Gastroesophageal sphincter (tissue), 4 donors: ENCODE measurements around a stretch of chr7.

DNA sequence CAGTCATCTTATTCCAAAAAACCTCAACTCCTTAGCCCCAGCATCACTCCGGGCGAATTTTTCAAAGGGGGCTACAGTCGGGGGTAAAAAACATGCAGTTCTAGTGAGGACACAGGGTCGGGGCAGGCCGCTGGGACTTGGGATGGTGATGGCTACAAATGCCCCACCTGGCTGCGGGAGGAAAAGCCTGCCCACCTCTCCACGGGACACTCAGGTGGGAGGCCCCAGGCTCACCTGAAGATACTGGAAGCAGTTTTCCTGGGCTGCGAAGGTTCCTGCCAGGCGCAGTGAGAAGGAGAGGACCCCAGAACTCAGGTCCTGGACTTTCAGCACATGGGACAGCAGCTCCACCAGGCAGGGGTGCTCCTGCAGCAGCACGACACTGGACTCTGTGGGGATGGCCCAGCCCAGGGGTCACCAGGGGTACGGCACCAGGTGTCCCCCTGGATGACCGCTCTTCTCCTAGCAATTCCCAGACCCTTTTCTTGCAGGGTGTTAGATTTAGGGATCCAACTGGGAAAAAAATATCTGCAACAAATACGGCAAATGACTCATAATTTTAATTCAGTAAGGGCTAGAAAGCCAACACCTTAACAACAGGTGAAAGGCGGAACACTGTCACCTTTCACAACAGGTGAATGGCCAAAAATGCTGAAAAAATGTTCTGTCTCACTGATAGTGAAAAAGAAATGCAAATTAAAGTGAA, 8.1 kb downstream of the BRAT1 start:
- PRO-cap = no peak
- RAMPAGE, long total RNA, 4 experiments = no peak in any of the 4 experiments

DNA sequence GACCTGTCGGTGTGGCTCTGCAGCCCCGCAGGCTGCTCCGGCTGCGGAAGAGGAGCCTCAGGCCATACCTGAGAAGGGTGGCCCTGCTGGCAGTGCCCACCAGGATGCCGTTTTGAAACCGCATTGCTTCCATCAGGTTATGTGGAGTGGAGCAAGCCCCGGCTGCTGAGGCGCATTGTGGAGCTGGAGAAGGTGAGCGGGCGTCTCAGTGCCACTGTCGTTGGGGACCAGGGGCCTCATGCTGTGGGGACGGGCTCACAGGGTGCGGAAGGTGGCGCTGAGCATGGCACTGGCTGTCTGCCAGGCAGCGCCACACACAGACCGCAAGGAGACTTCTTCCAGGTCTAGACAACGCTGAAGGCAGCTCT, 28.9 kb downstream of the IQCE start:
- PRO-cap = no peak
- RAMPAGE, long total RNA, 4 experiments = no peak in any of the 4 experiments

DNA sequence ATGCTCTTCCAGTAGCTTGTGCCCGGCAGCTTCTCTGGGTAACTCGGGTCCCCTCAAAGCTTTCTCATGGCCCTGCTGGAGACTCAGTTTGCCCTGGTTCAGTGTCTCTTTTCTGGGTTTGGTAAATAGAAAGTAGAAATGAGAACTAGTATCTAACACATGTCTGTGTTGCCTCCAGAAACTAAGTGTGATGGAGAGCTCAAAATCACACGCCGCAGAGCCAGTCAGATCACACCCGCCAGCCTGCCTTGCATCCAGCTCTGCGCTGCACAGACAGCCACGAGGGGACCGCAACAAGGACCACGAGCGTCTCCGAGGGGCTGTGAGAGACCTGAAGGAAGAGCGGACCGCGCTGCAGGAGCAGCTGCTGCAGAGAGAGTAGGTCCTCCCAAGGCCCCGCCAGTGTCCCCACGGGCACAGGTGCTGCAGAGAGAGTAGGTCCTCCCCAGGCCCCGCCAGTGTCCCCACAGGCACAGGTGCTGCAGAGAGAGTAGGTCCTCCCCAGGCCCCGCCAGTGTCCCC, 31.0 kb downstream of the IQCE start:
- PRO-cap = no peak
- RAMPAGE, long total RNA, 4 experiments = no peak in any of the 4 experiments

- PRO-cap = no peak
- RAMPAGE, long total RNA, 4 experiments = no peak in any of the 4 experiments
These were observed 21.5 kb upstream of the TTYH3 start for GRCh38 chr7:2610128-2610855.

DNA sequence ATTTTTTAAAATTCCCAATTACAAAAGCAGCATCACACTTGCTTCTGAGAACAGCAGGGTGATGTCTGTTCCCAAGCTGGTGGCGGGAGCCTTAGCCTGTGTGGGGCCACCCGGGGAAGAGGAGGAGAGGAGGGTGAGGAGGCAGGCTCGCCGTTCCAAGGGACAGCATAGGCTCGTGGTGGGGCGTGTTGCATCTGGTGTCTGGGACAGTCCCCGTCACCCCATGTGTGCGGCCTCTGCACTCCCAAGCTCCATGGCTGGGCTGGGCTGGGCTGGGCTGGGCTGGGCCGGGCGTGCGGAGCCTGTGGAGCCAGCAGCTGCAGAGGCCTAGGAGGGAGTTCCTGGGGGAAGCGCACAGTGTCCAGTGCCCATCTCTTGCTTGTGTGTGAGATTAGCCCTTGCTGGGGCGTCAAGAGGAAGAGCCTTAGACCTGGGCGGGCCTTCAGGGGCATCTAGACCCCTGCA, 20.9 kb upstream of the TTYH3 start:
- PRO-cap = no peak
- RAMPAGE, long total RNA, 4 experiments = no peak in any of the 4 experiments

DNA sequence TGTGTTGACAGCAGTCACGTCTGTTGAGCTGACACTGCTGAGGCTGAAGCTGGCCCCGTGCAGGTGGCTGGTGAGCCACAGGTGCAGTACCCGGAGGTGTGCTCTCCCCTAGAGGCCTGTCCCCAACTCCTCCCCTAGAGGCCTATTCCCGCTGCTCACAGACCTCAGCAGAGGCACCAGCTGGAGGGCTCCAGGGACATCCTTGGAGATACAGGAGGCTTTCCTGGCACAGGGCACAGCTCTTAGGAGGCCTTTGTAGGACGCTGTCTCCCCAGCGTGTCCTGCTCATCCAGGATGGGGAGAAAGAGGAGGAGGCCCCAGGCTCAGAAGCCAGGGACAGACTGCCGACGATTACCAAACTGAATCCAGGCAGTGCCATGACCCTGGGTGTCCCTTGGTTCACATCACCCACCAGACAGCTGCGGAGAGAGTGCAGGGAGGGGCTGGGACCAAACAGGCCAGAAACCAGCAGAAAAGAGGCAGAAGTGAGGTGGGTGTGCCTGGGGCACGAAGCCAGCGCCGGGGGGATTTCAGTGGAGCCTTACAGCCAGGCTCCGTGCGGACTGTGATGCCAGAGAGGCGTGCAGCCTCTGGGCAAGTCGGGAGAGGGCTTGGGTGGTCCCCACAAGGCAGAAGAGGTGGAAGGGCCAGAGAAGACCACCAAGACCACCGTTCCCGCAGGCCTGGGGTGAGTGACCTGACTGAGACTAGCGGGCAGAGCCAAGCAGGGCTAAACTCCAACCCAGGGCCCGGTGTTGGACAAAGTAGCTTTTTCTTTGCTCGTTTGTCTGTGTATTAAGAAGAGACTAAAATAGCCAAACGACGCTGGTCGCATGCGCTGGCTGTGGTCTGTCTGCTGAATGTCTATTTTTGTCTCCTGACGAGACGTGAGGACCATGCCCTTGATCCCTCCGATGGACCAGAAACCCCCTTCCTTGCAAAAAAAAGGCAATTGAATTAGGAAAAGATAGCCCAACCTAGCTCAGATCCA, 18.3 kb upstream of the TTYH3 start:
- PRO-cap = no peak
- RAMPAGE, long total RNA, 4 experiments = no peak in any of the 4 experiments

GRCh38 chr7:2622931-2623592, 8.7 kb upstream of the TTYH3 start:
- PRO-cap = no peak
- RAMPAGE, long total RNA, 4 experiments = no peak in any of the 4 experiments

DNA sequence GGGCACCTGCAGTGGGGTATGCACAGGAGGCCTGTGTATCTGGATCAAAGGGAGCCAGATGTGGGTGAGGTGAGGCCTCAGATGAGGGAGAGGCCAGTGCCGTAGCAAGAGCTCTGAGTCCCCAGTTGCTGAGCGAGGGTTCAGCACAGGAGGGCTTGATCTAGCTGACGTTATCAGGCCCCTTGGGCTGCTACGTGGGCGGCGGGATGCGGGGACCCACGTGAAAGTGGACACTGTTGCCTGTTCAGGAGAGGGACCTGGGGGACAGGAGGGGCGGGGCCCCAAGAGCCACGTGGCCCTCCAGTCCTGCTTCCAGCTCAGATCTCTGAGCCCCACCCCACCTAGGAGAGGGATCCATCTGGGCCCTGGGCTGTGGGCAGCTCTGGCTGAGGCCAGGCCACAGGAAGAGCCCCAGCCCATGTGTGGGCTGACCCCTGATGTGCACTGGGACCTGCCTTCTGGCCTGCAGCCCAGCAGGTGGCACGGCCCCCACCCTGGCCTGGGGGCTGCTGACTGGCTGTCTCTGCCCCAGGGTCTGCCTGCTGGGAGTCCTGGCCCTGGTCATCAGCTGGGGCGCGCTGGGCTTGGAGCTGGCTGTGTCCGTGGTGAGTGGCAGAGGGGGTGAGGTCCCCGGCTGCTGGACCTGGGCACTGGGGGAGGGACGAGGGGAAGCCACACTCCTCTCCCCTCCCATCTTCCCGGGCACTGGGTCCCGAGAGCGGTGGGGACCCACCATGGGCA, 17.4 kb downstream of the TTYH3 start:
- PRO-cap = no peak
- RAMPAGE, long total RNA, 4 experiments = start-site peak on the plus strand in 1 of 4 experiments, centred at position 466 of the sequence, 9 reads per replicate

DNA sequence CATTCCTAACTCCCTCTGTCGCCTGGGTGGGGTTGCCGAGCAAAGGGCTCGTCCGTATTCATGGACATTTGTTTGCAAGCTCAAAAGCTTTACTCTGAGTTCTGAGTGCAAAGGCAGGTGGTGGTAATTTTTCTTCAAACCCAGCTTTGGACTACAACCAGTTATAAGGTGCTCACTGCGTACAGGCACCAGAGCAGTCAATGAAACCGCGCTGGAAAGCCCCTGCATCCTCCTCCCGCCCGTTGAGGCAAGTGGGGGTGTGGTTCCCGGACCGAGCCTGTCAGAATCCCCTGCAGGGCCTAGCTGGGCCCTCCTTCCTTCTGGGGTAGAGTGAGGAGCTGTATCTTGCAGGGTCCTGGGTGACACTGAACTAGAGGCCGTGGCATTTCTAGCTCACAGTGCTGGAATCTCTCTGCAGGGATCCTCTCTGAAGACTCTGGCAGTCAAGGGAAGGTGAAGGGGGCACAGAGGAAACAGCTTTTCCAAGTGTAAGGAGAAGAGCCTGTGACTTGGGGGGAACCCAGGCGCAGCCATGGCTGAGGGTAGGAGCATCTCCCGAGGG, 22.3 kb downstream of the AMZ1 start:
- PRO-cap = no peak
- RAMPAGE, long total RNA, 4 experiments = no peak in any of the 4 experiments

GRCh38 chr7:2805239-2805758, 38.8 kb downstream of the GNA12 start:
- PRO-cap = no peak
- RAMPAGE, long total RNA, 4 experiments = no peak in any of the 4 experiments

GRCh38 chr7:2824284-2825524, 19.4 kb downstream of the GNA12 start:
- PRO-cap = no peak
- RAMPAGE, long total RNA, 4 experiments = no peak in any of the 4 experiments

DNA sequence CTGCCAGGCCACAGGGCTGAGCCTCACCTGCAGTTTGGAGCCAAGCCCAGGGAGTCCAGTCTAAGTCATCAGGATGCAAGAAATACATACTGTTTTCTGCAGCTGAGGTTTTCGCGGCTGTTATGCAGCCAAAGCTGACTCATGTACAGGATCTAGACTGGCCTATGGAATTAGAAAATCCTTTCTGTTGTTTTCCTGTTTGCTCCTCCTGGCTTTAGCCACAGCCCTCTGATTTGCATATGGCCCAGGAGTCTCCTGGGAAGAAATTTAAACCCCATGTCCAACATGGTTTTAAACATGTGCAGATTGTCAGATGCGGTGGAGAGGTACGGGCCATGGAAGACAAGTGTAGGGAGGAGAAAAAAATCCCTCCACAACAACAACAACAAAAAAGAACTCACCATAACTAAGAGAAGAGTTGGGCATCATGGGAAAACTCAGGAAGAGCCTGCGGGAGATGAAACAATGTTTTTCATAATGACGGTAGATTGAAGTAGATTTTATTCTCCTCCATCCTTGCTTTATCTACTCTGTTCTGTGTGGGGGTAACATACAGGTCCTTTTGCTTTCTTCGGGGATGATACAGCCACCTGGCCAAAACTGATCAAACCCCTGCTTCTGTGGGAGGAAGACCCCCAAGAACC, 29.7 kb upstream of the GNA12 start:
- PRO-cap = no peak
- RAMPAGE, long total RNA, 4 experiments = no peak in any of the 4 experiments

- PRO-cap = no peak
- RAMPAGE, long total RNA, 4 experiments = no peak in any of the 4 experiments
These were observed 74.2 kb upstream of the CARD11 start for GRCh38 chr7:3117876-3118286.

- PRO-cap = no peak
- RAMPAGE, long total RNA, 4 experiments = no peak in any of the 4 experiments
These were observed 68.8 kb upstream of the SDK1 start for GRCh38 chr7:3232129-3232755.

- PRO-cap = no peak
- RAMPAGE, long total RNA, 4 experiments = no peak in any of the 4 experiments
These were observed 57.9 kb upstream of the SDK1 start for GRCh38 chr7:3243015-3243625.

GRCh38 chr7:3267666-3268487, 33.2 kb upstream of the SDK1 start:
- PRO-cap = no peak
- RAMPAGE, long total RNA, 4 experiments = no peak in any of the 4 experiments

- PRO-cap = no peak
- RAMPAGE, long total RNA, 4 experiments = start-site peak on the plus strand in 1 of 4 experiments, at chr7:3659413-3659418 at its widest, 10 reads per replicate
These were observed 358.2 kb downstream of the SDK1 start for GRCh38 chr7:3659048-3659812.

DNA sequence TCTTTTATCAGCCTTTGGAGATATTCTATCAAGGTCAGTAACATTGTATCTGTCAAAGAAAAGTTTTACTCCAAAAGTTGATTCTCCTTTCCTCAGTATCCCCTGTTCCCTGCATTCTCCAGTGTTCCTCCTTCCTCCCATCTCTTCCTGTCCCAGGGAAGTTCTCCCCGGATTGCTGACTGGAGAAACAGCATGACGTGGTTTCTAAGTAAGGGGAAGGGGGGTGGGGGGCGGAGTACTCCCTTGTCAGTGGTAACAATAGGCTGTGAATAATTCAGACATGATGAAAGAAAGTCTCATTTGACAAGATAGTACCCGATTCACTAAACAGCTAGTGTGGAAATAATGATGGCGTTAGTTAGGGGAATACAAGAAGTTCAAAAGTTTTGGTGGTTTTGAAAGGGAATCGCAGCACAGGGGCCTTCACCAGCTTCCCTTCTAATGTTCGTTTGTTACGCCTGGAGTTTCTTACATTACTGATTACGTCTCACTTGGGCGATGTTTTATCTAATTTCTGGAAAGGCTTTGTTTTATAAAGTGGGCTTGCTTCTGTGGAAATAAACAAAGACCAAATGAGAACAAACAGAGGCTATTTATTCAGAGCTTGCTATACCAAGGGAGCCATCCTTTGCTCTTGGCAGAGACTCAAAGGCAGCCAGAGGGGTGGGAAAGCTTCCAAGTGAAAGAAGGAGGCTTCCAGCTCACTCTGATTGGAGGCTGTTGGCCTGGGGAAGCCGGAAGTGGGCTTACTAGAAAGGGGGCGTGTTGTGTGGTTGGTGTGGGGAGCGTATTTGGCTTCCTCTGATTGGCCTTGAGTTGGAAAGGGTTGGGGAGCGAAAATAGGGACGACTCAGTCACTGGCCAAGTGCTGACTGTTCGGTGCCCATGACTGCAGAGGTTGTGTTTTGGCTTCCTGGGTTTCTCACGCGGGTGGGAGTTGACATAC, 453.7 kb downstream of the SDK1 start:
- PRO-cap = no peak
- RAMPAGE, long total RNA, 4 experiments = no peak in any of the 4 experiments

DNA sequence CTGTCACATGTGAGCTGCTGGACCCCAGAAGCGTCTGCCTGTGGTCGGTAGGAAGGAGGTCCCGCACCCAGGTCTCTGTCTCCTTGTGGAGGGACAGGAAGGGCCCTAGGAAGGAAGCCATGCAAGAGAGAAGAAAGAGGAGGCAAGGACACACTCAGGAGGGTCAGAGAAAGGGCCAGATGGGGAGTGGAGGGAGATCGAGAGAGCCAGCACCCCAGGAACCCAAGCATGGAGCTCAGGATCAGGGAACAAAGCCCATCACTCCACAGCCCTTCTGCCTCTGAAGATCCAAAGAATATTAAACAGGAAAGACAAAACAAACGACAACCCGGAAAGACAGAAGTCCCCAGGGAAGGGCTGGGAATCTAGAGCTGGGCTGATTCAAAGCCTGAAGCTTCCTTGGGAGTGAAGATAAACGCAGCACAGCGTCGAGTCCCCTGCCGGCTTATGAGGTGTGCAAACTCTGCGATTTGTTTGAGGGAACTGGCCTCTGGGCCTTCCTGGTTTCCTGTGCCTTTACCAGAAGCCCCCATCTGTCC, 580.3 kb upstream of the FOXK1 start:
- PRO-cap = no peak
- RAMPAGE, long total RNA, 4 experiments = no peak in any of the 4 experiments

GRCh38 chr7:4534771-4534987, 147.4 kb upstream of the FOXK1 start:
- PRO-cap = no peak
- RAMPAGE, long total RNA, 4 experiments = no peak in any of the 4 experiments